Heart (tissue), 3 donors: ENCODE results near the genes GNA13 and PRKCA.

DNA sequence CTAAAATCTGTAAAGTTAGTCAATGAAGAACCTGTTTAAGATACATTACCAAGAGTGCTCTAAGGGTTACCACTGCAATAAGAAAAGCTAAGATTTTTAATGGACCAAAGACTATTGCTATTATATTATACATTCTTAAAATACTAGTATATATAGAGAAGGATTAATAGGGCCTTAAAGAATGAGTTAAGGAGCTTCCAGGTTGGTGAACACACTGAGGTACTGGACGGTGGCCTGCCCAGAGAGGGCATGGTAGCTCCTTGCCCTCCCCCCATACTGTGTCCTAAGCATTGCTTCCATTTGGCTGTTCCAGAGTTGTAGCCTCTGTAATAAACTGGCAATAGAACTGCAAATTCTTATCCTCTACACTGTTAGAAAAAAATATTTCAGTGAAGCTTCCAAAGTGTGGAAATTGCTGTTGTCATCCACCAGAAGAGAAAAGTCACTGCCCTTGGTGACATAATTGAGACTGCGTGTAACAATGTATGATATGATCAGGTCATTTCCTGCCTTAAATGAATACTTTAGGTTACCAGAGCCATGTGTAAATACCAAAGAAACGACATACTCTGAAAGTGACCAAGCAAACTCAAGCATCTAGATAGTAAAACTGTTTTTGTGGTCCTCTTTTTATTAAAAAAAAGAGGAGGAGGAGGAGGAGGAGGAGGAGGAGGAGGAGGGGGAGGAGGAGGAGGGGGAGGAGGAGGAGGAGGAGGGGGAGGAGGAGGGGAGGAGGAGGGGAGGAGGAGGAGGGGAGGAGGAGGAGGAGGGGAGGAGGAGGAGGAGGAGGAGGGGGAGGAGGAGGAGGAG lies 65.9 kb downstream of the CEP95 start:
- RAMPAGE, long total RNA, 2 experiments = no peak in any of the 2 experiments

DNA sequence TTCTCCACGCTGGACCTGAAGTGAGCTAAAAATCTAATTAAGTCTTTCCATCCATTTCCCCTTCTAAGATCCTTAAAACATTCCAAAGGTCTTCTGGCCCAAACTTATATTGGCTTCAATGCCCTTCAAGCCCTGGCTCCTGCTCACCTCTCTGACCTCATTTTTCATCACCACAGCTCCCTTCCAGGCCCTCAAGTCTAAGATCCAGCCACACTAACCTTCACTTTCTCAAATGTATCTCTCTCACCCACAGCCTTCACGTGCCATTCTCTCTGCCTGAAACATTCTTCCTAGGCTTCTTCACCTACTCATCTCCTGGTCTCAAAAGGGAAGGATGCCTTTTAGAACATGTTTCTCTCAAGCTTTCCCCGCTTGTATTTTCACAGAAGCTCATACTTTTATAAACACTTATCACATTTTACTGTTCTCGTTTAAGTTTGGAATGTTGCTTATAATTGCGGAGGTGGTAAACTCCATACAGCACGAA lies 50.3 kb downstream of the SMURF2 start:
- RAMPAGE, long total RNA, 2 experiments = no peak in any of the 2 experiments

- RAMPAGE, long total RNA, 2 experiments = no peak in any of the 2 experiments
Observed at GRCh38 chr17:64772930-64773287, 110.8 kb upstream of the SMURF2 start.

DNA sequence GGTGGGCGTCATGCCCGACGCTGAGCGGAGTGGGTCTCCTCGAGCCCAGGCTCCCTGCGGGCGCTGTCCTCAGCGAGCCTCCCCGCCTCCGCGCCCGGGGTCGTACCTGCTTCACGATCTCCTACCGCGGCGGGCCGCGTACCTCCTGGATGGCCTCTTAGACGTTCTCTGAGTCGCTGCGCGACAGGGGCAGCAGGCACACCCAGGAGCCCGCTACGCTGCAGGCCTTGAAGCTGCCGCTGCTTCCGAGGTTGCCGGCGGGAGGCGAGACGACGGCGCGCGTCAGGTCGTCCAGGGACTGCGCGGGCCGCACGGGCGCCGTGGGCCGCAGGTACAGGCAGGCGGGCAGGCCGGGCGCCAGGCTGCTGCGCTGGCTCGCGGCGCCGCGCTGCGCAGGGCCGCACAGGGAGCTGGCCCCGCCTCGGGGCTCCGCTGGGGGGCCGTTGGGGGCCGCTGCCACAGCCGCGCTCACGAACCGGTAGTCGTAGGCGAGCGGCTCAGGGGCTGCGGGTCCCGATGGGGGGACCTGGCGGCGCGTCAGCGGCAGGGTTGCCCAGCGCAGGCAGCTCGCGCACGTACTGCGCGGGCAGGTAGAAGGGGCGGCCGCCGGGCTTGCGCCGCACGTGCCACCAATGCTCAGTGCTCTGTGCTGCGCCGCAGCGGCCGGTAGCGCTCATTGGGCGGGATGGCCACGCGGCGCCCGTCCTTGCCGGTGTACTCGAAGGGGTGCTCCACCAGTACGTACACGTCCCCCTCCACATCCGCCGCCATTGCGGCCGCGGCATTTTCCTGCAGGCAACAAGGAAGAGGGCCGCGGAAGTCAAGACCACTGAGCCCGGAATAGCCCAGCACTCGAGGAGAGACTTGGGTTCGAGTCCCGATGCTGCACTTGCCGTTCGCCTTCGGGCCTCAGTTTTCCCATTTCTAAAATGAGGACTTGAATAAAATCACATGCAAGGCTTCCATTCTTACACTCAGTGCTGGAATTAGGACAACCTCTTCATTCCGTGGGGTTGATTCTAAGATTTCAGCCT lies 116.5 kb upstream of the SMURF2 start:
- RAMPAGE, long total RNA, 2 experiments = no peak in any of the 2 experiments

GRCh38 chr17:64802160-64803072 lies 116.9 kb downstream of the LRRC37A3 start:
- RAMPAGE, long total RNA, 2 experiments = no peak in any of the 2 experiments

- RAMPAGE, long total RNA, 2 experiments = no peak in any of the 2 experiments
Observed at GRCh38 chr17:64965076-64965704, 45.9 kb upstream of the LRRC37A3 start.

GRCh38 chr17:64985548-64986328 lies 66.5 kb upstream of the LRRC37A3 start:
- RAMPAGE, long total RNA, 2 experiments = no peak in any of the 2 experiments

GRCh38 chr17:64988397-64989112 lies 68.0 kb downstream of the GNA13 start:
- RAMPAGE, long total RNA, 2 experiments = no peak in any of the 2 experiments

- RAMPAGE, long total RNA, 2 experiments = no peak in any of the 2 experiments
Observed at GRCh38 chr17:65013363-65014155, 43.0 kb downstream of the GNA13 start.

DNA sequence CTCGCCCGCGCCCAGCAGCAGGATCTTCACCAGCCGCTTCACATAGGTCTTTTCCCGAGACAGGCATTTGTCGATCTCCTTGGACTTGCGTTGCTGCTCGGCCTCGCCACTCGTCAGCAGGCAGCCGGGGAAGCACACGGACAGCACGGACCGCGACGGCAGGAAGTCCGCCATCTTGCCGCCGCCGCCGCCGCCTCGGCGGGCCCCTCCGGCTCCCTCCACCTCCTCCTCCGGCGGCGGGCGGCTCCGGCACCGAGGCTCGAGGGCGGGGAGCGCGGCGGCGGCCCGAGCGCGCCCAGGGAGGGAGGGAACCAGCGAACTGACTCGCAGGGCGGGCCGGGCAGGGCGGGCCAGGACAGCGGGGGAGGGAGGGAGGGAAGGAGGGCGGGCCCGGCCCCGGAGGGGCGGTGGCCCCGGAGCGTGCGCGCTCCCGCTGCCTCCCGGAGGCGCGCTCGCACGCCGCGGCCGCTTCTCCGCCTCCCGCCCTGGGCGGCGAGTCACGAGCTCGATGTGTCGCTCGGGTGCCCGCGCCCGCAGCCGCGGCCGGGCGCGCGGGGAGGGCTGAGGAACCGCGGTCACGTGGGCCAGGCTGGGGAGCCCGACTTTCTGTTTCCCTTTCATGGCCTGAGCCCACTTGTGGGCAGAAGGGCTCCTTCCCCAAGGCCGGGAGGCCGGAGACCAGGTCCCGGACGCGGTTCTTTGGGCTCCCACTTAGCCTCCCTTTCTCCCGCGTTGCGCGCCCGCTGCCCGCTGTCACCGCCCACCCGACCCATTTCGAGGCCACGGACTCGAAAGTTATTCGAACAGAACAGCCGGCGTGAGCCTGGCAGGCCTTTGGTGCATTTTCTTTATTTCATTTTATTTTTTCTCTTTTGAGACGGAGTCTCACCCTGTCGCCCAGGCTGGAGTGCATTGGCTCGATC lies at the start of gene GNA13:
Gene GNA13 (minus strand): TSS at position 321 of the 923 bp plus-strand sequence.
- RAMPAGE, long total RNA, 2 experiments = start-site peak on the plus strand in 1 of 2 experiments, centred at position 507 of the sequence, 8 reads per replicate; start-site peak on the minus strand in 1 of 2 experiments, centred at position 211 of the sequence, 259 reads per replicate

GRCh38 chr17:65472634-65473184 lies 88.7 kb downstream of the AXIN2 start:
- RAMPAGE, long total RNA, 2 experiments = no peak in any of the 2 experiments

DNA sequence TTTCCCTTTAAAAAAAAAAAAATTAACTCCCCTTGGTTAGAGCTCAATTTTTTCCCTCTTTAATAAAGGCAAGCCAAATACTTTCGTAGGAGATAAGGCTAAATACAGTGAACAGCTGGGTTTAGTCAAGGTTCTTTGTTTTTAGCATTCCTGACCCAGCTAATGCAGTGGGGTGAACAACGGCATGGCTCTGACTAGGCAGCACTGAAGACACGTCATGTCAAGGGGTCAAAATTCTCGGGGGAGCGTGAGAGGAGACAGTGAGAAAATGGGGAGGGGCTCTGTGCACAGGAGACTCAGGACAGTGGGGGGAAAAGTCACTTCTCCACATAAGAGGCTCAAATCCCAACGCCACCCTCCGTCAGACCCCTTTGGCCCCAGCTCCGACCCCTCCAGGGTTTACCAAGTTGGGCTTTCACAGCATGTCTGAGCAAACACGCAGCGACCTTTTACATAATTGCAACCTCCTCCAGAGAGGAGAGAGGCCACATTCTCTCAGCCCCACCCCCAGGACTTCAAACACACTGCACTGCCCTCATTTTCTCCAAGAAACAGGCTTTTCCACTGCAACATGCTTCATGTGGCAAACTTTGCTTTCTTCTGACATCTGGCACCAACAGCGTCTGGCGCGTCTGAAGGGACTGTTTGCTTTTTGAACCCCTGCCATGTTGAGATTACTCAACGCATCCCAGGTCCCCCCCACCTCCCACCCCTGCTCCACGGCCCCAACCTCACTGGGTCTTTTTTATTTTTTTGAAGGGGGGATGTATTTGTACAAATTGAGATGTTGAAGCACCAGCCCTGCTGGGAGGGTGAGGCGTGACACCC lies 30.0 kb downstream of the AXIN2 start:
- RAMPAGE, long total RNA, 2 experiments = no peak in any of the 2 experiments

GRCh38 chr17:65750588-65751135 lies 189.2 kb upstream of the AXIN2 start:
- RAMPAGE, long total RNA, 2 experiments = no peak in any of the 2 experiments

DNA sequence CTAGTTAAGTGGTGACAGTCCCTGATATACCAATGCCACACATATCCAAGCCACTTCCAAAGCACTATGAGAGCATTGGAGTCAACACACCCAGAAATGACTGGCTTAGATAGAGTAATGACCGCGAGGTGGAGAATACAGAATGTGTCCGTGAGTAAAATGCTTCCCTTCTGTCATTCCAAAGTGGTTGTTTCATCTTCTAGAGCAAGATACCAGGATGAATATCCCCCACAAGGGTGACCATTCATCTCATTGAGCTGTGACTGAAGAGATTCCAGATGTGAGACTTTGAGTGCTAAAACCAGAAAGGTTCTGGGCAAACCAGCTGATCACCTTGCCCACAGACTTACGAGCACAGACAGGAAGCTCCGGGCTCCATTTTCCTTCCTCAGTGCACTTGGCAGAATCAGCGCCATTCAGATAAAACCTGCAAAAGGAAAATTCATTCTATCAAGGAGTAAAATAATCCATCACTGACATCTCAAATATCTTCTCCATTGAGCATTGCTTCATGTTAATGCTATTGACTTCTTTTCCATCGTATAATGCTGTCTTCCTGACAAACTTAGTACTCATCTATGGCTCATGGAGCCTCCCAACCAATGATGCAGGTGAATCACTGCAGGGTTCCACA lies 5.8 kb downstream of the APOH start:
- RAMPAGE, long total RNA, 2 experiments = no peak in any of the 2 experiments

- RAMPAGE, long total RNA, 2 experiments = no peak in any of the 2 experiments
Observed at GRCh38 chr17:66227823-66228125, 1.4 kb downstream of the APOH start.

GRCh38 chr17:66230889-66231387 lies 1.7 kb upstream of the APOH start:
- RAMPAGE, long total RNA, 2 experiments = no peak in any of the 2 experiments

- RAMPAGE, long total RNA, 2 experiments = no peak in any of the 2 experiments
Observed at GRCh38 chr17:66235131-66235908, 6.1 kb upstream of the APOH start.

GRCh38 chr17:66301796-66302749 lies at the start of gene PRKCA:
TSS of gene PRKCA (plus strand) at chr17:66302613.
- RAMPAGE, long total RNA, 2 experiments = no peak in any of the 2 experiments

DNA sequence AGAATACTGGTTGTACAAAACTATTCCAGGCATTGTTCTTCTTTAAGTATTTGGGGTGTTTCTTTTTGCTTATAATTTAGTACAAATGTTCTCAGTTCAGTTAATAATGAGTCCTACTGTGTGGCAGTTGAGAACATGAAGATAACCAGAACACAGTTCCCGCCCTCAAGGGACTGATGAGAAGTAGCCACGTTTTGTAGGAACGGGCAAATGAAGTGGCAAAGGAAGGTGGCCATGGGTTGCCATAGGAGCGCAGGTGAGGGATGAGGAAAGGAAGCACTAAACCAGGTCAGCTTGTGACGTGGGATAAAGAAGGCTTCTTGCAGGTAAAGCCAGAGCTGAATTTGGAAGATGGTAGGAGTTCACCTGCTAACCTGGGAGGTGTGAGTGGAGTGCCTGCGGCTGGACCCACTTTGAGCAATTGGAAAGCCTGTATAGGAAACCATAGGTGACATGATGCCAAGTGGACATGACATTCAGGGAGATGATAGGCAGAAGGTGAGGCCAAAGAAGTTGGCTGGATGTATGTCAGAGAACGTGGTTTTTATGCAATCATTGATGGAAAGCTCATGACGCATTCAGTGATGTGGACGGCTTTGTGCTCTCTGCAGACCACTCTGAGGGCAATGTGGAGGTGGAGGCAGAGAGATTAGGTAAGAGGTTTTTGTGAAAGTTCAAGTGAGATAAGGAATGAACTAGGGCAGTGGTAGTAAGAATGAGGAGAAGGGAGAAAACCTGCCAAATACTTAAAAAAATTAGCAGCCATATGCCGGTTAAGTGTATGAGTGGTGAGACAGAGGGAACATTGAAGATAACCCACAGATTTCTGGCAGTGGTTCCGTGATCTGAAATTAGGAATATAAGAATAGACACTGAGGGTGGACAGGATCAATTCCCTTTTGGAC lies 98.8 kb downstream of the PRKCA start:
- RAMPAGE, long total RNA, 2 experiments = no peak in any of the 2 experiments

GRCh38 chr17:66541974-66542624 lies 239.7 kb downstream of the PRKCA start:
- RAMPAGE, long total RNA, 2 experiments = no peak in any of the 2 experiments